Mesenchymal stem cell of Wharton's jelly (primary cell): ENCODE data around the genes RNF112, SLC47A1 and SLC47A2.

DNA sequence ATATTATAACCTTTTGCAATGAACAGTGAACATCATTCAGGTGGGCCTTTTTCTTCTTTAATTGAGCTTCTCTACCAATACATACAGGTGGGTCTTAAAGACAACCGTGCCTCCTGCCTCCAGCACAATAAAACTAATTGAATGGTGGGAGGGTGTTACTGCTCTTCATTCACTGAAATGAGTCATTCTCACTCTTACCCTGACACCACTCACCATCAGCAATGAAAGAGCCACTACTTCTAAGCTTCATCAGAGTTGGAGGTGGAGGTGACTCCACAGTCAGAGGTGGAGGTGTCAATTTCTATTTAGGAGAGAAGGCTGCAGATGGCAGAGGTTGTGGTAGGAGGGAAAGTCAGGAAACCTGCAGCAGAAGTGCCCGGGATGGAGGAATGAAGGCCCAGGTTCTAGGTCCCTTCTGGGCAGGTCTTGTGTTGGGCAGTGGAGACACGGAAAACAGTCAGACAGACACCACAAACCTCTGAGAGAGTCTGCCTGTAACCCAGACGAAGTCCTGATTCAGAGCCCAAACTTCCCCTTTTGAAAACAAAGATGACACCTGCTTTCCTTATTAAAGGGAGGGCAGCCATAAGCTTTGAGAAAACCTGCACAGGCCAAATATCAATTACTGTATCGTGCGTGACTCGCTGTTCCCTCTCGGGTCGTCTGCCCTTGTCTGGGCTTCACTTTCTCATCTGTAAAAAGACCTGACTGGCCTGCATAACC lies 756 bp downstream of the ATPAF2 start:
- CAGE, long polyA plus RNA: no peak

DNA sequence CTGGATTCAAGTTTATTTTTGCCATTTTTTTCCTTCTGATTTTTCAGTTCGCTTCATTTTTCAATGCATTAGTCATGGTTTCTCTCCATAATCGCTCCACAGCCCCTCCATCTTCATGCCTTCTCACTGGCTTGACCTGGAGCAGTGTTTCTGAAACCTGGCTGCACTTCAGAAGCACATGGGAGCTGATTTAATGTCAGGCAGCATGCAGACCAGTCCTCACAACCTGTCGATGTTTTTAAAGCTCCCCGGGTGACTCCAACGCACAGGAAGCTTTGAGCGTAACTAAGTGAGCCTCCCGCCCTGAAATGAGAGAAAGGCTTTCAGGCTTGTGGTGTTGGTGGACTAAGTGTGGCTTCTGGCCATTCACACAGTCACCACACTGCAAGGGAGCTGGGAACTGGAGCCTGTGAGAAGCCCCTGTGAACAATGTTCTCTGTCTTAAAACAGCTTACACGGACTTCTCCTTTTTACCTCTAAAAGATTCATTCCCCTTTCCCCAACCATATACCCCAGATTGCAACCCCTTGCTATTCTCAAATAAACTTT lies 16.8 kb upstream of the DRG2 start:
- CAGE, long polyA plus RNA: no peak

DNA sequence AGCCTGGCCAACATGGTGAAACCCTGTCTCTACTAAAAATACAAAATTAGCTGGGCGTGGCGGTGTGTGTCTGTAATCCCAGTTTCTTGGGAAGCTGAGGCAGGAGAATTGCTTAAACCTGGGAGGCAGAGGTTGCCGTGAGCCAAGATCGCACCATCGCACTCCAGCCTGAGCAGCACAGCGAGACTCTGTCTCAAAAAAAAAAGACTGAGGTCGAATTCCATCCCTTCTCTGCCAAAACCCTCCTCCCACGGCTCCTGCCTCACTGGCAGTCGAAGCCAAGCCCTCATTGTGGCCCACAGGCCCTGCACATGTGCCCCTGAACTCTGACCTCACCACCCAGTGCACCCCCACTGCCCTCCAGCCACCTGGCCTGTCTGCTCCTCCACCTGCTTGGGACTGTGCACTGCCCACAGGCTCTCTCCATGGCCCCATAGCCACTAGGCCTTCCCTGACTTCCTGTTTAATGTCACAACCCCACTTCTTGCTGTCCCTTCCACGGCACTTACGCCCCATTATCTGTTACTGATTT lies 6.9 kb downstream of the MYO15A start:
- CAGE, long polyA plus RNA: no peak

- CAGE, long polyA plus RNA: no peak
Observed at GRCh38 chr17:18209040-18210323, 16.0 kb upstream of the LLGL1 start.

DNA sequence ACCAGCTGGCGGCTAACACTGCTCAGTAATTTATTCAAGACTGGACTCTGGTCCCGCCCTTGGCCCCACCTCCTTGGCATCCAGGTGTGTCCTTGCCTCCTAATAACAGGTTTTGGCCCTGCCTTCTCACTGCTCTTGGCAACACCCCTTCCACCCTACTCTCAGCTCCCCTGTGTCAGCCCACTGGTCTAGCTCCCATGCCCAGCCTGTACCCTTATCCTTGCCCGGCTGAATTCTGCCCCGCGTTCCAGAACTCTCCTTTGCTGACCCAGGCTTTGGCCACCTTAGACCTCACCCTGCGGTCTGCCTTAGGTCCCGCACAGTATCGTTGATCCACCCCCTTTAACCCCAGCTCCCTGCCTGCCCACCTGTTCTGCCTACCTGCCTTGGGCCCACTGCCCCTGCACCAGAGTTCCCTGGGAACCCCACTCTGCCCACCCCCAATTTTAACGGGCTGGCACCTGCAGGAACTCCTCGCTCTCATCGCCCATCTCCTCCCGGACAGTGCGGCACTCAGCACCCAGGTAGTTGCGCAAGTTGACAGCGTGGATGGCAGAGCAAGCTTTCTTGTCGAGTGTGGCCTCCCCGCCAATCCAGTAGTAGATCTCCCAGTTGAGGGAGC lies 8.1 kb downstream of the FLII start:
- CAGE, long polyA plus RNA: no peak

DNA sequence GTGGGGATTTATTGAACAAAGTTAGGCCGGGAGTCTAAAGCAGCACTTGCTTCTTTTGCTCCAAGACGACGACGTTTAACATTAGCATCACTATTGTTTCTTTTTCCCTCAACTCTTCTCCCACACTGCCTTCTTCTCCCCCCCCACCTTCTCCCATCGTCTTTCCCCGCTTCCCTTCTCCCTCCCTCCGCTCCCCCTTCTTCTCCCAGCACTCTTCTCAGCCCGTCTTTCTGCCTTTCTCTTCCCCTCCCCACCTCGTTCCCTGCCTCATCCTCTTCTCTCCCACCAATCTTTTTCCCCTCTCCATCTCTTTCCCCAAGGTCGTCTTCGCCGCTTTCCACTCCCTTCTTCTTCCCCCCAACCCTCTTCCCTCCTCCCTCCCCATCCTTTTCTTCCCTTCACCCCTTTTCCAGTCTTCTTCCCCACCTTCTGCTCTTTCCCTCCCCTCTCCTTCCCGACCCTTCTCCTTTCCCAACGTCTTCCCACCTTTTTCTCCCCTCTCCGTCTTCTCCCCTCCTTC lies 33.2 kb downstream of the EVPLL start:
- CAGE, long polyA plus RNA: no peak

DNA sequence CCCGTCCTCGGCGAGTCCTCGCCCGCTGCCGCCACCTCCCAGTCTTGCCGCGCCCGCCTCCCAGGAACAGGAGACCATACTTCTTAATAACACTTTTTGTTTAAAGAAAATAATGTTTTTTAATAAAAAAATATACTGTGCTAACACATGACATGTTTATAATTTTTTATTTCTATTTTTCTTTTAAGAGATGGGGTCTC lies 9.1 kb downstream of the FOXO3B start:
- CAGE, long polyA plus RNA: no peak

DNA sequence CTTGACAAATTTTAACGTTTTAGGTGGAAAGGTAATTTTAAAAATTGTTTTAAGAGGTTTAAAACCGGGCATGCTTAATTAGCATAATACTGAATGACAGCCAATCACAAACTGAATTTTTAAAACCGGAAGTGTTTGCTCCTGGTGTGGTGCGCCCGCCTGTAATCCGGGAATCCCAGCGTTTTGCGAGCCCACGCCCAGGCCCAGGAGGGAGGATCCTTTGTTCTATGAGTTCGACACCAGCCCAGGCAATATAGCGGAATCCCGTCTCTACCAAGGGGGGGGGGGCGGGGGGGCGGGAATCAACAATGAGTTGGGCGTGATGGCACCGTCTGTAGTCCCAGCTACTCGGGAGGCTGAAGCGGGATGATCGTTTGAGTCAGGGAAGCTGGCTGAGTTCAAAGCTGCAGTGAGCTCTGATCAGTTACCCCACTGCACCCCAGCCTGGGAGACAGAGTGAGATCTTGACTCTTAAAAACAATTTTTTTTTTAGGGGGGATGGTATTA lies 17.6 kb upstream of the GRAP start:
- CAGE, long polyA plus RNA: no peak

GRCh38 chr17:19264577-19265040 lies 27.4 kb downstream of the EPN2 start:
- CAGE, long polyA plus RNA: no peak

DNA sequence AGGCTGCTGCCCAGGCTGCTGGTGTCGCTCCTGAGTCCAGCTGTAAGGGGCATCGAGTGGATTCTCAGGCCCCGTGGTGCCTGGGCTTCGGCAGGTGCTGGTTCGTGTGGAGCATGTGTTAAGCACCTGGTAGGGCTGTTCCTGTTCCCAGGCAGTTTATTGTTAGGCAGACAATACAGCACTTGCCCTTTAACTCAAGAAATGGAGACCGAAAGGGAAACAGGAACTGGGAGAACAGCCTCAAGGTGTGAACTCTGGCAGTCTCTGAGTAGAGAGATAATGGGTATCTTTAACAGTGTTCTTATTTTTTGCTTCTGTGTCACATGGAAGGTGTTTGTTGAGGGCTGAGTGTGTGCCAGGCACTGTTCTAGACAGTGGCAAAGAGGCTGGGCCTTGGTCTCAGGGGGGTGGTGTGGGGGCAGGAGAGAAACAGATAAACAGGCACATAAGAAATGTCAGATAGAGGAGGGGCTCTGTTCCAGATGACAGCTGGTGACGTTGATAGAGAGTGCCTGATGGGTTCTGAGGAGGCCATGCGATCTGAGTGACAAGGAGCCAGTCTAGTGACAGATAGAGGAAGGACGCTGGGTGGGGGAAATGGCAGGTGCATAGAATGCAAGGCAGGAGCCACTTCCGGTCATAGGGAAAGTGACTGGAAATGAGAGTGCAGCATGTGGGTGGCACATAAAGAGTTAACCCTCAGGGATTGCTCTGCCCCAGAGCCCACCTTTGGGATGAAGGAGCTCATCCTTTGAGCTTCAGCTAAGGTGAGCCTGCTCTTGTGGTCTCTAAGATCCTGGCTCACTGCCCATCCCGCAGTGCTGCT lies 33.8 kb downstream of the EPN2 start:
- CAGE, long polyA plus RNA: no peak

- CAGE, long polyA plus RNA: no peak
Observed at GRCh38 chr17:19410826-19411611, at the start of gene RNF112. Gene RNF112 (plus strand): TSS chr17:19411232.

DNA sequence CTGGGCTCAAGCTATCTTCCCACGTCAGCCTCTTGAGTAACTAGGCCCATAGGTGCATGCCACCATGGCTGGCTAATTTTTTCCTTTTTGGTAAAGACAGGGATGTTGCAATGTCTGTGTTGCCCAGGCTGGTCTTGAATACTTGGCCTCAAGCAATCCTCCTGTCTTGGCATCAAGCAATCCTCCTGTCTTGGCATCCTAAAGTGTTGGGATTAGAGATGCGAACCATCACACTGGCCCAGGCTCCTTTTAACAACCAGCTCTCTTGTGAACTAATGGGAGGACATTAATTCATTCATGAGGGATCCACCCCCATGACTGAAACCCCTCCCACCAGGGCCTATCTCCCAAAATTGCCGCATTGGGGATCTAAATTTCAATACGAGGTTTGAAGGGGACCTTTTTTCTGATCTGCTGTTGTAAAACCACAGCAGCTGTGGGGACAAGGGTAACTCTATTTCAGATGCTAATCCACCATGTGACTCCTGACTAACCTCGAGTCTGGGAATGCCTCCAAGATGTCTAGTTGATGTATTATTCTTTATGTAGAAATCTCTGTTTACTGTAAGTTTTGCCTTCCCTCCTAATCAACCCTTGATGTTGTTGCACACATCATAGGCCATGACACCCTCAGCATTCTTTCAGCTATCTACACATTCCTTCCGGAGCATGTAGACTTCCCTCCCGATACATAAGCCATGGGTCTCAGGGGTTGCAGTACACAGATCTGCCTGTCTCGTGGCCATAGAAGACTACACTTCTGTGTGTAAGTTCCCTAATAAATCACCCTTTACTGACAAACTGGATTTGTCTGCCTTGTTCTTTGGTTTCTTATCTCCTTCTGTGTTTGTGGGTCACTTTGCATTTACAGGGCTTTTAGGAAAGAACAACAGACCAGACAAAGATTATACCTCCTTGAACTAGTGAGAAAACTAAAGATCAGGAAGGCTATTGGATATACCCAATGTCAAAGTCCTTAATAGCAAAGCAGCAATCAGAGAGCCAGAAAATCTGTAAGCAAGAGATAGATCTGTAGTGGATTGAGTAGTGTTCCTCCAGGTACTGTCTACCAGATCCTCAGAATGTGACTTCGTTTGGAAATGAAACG lies 37.7 kb downstream of the RNF112 start:
- CAGE, long polyA plus RNA: no peak

DNA sequence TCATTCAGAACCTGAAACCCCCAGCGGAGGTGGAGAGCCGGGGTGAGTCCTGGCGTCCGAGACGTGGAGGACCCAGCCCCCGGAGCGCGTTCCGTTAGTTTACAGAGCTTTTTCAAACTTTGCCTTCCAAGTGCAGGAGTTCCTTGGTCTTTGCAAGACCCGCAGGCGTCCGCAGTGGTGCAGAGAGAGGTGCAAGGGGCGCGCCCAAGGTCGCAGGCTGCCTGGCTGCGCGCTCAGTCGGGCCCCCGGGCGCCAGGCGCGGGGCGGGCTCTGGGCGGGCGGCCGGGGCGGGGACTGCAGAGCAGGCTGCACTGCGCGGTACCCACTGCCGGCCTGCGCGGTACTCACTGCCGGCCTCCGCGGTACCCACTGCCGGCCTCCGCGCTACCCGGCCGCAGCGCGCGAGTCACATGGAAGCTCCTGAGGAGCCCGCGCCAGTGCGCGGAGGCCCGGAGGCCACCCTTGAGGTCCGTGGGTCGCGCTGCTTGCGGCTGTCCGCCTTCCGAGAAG lies at the start of gene SLC47A1:
Gene SLC47A1 (plus strand): TSS at position 325 of the 510 bp plus-strand sequence.
- CAGE, long polyA plus RNA: no peak

GRCh38 chr17:19656277-19656629 lies 7.7 kb downstream of the ALDH3A2 start:
- CAGE, long polyA plus RNA: no peak

DNA sequence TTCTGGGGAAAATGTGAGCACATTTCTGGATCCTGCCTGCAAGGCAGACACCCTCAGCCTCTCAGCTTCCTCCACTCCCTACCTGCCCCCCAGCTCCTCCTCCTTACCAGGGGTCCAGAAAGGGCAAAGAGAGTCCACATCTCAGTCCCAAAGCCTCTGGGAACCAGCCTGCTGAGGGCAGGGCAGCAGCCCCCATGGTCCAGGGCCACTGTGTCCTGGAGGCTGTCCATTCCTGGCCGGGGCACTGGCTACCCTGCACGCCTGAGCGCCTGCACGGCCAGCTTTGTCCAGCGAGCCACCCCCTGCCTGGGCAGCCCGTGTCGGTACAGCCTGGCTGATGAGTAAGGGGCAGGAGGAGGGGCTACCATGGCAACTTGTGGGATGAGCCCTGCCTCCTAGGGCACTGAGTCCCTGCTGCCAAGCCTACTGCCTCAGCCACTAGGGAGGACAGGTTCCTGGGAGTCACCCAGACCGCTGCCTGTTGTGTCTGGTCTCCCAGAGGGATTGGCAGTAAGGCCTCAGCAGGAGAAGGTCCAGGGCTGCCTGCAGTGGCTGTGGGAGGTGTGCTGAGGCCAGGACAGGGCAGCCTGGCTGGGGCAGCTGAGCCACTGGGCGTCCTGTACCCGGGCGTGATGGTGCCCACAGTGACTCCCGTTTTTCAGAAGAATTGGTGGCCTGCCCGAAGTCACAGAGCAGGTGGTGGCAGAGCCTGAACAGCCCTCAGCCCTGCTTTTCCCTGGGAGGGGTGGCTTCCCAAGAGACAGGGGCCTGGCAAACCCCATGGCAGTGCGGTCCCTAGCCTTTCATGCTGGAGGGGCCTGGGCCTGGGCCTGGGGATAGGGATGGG lies at the start of gene SLC47A2:
Gene SLC47A2 (minus strand): TSS at position 259 of the 847 bp plus-strand sequence.
- CAGE, long polyA plus RNA: no peak

- CAGE, long polyA plus RNA: no peak
Observed at GRCh38 chr17:19727143-19727970, 11.0 kb upstream of the SLC47A2 start.

- CAGE, long polyA plus RNA: no peak
Observed at GRCh38 chr17:20189037-20189865, 180.1 kb downstream of the SPECC1 start.

- CAGE, long polyA plus RNA: no peak
Observed at GRCh38 chr17:20204430-20204924, 195.3 kb downstream of the SPECC1 start.

DNA sequence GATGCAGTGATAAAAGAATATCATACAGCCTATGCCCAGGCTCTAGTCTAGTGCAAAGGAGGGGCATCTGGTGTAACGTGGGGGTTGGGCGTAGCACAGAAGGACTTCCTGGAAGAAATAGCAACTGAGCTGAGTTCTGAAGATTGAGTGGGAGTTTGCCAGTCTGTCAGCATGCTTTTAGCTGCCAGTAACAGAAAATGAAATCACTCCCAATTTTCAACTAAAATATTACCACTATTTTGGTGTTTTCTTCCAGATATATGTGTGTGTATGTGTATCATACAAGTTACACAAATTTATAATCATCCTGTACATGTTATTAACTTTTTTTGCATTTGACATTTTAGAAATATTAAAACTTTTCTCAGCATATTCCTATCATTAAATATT lies 197.0 kb downstream of the SPECC1 start:
- CAGE, long polyA plus RNA: no peak

- CAGE, long polyA plus RNA: no peak
Observed at GRCh38 chr17:20215222-20215459, 206.0 kb downstream of the SPECC1 start.